Tibial nerve (tissue), 3 donors: ENCODE measurements around the genes CDC42EP4, RPL38, GPRC5C and CD300C.

GRCh38 chr17:73232540-73233404, 539 bp downstream of the C17orf80 start:
- PRO-cap: no peak
- RAMPAGE, long total RNA, 3 experiments: start-site peak on the plus strand in 2 of 3 experiments, at chr17:73232673-73232707 at its widest, 39 to 55 reads per replicate

DNA sequence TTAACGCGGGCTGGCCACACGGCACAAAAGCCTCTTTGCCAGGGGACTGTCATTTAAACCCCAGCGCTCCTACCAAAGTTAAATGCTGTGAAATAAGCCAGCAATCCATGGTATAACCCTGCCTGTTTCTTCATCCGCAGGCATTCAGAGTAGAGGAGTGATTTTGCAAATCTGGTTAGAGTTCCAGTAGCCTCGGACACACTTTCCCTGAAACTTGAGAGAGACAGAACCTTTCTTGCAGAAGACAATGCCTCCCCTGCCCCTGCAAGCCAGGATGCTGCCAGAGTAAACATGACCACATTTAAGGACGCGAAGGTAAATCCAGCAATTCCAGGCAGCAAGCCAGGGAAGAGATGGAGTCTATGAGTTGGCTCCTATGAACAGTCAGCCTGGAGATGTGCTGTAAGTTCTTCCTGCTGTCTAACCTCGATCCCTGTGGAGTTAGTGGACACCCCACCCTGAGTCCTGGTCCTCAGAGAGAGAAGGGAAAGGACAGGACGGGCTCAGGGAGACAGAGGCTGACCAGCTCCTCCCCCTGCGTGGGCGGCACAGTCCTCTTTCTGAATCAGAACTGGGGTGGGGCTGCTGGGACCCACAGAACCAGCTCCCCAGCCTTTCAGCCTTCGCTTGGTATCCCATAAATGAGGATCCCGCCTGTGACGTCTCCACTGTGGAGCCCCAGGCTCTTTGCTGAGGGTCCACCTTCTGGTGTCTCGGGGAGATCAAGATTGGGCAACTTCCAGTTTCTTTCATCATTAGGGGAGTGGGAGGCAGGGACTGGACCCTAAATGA, 25.0 kb downstream of the CDC42EP4 start:
- PRO-cap: no peak
- RAMPAGE, long total RNA, 3 experiments: no peak in any of the 3 experiments

DNA sequence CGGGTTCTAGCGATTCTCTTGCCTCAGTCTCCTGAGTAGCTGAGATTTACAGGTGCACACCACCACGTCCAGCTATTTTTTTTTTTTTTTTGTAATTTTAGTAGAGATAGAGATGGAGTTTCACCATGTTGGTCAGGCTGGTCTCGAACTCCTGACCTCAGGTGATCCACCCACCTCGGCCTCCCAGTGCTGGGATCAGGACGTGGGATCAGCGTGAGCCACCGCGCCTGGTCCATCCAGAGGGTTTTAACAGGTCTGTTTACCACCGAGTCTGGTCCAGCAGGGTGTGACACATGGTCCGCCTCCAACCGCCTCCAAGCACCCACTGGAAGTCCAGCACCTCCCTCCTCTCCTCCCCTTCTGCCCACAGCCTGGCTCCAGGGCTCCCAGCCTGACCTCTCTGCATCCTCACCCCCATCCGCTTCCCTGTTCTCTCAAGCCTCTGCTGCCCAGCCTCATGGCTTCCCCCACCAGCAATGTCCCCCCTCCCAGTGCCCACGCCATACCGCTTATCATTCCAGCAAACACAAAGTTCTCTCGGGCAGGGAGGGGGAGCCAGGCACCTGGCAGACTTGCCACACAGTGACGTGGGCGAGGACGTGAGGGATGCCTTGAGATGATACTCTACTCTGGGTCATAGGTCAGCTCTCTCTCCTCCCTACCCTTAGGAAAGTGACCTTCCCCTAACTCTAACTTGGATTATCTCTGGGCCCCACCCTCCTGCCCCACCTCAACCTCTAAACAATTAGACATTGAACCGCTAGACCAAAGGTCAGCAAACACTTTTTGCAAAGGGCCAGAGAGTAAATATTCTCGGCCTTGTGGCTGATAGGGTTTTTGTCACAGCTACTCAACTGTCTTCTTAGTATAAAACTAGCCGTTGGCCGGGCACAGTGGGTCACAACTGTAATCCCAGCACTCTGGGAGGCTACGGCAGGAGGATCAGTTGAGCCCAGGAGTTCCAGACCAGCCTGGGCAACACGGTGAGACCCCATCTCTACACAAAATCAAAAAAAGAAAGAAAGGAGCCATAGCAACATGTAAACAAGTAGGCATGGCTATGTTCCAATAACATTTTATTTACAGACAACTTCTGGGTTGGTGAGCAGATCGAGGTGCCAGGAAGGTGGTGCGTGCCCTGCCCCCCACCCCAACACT, 23.1 kb downstream of the CDC42EP4 start:
- PRO-cap: no peak
- RAMPAGE, long total RNA, 3 experiments: no peak in any of the 3 experiments

DNA sequence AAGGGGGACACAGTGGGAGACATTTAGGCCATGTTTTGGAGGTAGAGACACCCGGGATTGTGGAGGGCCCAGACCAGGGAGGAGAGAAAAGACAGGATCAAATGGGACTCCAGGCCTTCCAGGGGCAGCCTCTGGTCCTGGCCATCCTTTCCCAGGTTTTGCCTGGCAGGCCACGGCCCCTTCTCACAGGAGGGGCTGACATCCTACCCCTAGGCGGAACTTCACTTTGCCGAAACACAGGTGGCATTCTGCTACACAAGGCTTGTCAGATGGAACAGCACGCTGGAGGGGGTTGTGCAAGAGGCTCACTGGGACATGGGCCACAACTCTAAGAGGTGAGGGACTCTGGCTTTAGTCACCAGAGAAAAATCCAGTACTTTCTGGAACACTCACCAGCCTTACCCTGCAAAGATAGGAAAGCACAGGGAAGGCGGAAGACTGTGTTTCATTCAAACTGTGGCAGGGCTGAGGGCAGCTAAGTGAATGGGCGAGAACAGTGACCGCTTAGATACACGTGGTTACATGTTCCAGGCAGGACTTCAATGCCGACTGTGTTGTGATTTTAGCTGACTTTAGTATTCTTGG, 18.4 kb downstream of the CDC42EP4 start:
- PRO-cap: no peak
- RAMPAGE, long total RNA, 3 experiments: no peak in any of the 3 experiments

- PRO-cap: bidirectional peak, plus-strand start at chr17:73312125, minus-strand start at chr17:73311991; bidirectional peak, plus-strand start at chr17:73312201, minus-strand start at chr17:73312175
- RAMPAGE, long total RNA, 3 experiments: start-site peak on the minus strand in 2 of 3 experiments, at chr17:73311984-73311993 at its widest, 54 to 72 reads per replicate
Observed at GRCh38 chr17:73311892-73312851, at the start of gene CDC42EP4. TSS of gene CDC42EP4 (minus strand) at chr17:73312001.

DNA sequence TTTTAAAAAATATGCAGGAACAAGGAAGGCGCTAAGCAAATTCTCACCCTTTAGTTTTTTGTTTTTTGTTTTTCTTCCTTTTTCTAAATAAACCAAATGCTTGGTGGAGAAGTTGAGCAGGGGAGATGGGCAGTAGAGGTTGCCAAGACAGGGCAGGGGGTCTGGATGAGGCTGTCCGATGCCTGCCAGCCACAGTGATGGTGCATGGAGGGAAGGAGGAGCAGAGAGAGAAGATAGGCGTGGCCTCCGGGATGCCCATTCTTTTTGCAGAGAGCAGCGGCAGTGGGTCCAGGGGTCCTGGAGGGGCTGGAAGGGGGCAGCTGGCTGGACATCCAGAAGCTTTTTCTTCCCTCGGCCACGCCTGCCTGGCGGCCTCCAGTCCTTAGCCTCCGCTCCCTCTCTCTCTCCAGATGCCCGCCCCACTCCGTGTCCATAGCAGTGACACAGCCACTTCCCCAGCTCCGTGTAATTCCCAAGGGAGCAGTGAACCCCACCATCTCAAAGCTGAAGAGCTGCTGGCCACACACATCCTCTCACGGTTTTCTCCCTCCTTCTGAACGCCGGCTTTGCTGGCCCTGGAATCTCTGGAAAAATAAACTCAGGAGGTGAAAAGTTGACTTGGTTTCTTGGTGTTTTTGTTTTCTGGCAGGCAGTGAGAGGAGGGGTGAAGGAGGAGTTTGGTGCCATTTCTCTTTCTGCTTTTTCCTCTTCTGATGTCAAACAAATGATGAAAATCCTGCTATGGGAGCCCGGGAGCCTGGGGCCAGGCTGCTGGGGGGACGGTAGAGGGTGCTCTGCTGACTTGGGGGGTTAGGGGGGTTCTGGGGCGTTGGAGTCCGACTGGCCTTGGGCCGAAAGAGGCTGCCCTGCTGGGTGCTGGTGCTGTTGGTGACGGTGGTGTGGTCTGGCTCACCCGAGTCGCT, 26.3 kb upstream of the CDC42EP4 start:
- PRO-cap: bidirectional peak, plus-strand start at position 501 of the sequence, minus-strand start at position 406 of the sequence
- RAMPAGE, long total RNA, 3 experiments: no peak in any of the 3 experiments

- PRO-cap: no peak
- RAMPAGE, long total RNA, 3 experiments: no peak in any of the 3 experiments
Observed at GRCh38 chr17:73751032-73751268, 106.7 kb upstream of the SDK2 start.

DNA sequence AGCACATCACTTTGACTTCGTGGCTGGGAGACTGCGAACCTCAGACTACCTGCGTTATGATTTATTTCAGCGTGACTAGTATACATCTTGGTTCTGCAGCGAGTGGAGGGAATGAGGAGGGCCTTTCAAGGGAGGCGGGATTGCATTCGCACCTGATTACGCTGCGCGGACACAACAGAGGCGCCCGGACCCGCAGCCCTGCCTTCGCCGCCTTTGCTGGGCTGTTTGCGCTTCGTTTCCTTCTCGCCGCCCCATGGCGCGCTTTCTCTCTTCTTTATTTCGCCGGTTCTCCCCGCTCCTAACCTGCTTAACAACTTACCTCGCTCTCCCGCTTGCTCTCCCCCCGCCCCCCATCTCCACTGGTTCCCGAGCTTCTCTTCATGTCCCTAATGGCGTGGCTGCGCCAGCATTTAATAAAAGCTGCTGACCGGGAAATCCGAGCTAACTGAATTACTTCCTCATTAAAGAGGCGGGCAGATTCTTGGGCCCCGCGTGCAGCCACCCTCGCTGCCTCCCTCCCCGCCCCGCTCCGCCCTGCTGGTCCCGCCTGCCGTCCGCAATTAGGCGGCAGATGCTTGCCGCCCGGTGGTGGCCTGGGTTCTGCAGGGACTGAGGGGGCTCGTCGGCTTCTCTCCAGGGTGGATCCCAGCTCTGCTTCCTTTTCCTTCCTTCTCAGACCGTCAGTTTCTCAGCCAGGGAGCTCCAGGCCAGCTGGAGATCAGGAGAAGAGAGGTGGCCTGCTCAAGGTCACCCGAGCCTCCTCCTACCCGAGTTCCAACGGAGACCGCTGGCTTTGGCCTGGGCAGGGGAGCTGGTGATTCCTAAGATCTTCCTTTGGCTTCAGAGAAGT, 257.7 kb upstream of the SDK2 start:
- PRO-cap: no peak
- RAMPAGE, long total RNA, 3 experiments: no peak in any of the 3 experiments

DNA sequence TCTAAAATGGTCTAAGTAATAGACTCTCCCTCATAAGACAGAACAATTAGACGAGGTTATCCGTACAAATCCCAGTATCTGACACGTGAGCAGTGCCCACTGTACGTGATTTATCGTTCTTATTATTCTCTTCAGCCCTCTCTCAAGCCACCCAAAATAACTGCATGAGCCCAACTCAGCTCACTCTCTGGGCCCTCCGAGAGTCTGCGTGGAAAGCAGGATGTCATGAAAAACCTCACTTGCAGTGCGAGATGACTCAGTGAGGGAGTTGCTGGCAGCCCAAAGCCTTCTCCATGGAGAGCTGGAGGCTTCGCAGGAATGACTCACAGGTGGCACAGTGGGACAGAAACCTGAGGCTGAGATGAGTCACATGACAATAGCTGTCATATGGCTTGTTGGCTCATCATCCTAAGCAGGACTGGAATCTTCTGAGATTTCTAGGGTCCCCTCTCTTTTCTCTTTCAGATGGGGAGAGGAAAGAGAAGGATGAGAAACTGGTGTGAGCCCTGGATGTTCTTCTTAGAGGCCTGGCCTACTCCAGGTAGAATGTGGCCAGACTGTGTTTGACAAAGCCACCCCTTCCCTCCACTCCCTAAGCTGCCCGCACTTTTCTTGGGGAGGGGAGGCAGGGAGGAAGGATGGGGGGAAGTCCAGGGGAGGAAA, 160.7 kb upstream of the RPL38 start:
- PRO-cap: no peak
- RAMPAGE, long total RNA, 3 experiments: no peak in any of the 3 experiments

DNA sequence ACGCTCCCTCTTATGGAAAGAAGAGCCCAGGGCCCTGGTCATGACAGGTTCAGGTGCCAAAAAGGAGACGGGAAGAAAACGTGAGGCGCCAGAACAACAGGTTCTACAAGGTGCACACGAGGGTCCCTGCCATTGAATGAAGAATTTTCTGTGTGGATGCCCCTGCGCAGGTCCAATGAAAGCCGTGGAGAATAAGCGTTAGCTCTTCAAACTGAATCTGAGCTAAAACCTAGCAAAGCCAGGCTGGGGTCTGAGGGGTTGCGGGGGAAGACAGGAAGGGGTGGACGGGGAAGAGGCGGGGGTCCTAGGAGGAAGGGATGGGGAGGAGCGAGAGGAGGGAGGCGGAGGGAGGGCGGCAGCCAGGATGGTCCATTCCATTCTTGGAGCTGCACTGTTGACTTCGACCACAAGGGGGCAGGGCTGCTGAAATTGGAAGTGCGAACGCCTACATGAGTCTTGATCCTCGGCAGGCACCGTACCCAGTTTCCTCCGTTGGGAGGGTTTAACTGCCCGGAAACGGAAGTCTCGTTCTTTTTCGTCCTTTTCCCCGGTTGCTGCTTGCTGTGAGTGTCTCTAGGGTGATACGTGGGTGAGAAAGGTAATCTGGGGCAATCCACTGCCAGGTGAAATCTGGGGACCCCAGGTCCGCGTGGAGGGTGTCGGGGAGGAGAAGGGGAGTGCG, at the start of gene RPL38:
Gene RPL38 (plus strand): TSS at position 531 of the 682 bp plus-strand sequence.
- PRO-cap: unidirectional peak, plus-strand start at position 531 of the sequence
- RAMPAGE, long total RNA, 3 experiments: start-site peak on the plus strand in 3 of 3 experiments, centred at positions 556 to 557 of the sequence, 743 to 1,957 reads per replicate

DNA sequence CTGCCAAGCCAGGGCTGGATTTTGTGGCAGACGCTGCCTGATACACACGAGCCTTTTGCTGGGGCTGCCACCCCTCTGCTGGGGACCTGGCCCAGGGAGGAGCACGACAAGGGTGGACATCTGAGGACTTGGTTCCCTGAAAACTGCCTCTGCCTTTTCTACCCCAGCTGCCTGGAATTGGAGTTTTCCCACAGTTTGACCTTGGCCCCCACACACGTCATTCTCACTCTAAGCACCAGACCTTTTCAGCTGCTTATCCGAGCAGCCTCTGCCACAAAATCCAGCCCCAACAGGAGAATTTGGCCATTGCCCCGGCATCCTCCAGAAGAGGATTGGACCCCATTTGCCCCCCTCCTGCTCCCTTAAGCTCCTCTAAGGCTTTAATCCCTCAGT, 18.5 kb downstream of the TTYH2 start:
- PRO-cap: no peak
- RAMPAGE, long total RNA, 3 experiments: no peak in any of the 3 experiments

- PRO-cap: no peak
- RAMPAGE, long total RNA, 3 experiments: no peak in any of the 3 experiments
Observed at GRCh38 chr17:74284780-74285550, 10.9 kb downstream of the DNAI2 start.

DNA sequence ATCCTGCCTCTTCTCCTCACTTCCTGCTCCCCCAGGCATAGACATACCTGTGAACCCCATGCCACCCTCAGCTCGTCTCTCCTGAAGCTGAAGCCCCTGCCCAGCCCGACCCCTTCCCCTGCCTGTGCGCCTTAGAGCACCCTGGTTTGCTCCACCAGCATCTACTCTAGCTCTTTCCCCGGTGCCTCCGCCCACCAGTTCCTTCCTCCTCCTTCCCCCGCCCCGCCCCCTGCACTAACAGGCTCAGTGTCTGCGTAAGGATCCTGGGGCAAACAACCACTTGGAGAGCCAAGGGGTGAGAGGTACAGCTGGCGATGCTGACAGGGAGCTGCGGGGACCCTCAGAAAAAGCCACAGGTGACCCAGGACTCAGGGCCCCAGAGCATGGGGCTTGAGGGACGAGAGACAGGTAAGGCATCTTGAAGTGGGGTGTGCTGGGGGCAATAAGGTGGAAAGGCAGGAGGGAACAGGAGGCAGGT, 2.0 kb downstream of the GPR142 start:
- PRO-cap: no peak
- RAMPAGE, long total RNA, 3 experiments: no peak in any of the 3 experiments

- PRO-cap: no peak
- RAMPAGE, long total RNA, 3 experiments: no peak in any of the 3 experiments
Observed at GRCh38 chr17:74431561-74431665, 475 bp upstream of the GPRC5C start.

DNA sequence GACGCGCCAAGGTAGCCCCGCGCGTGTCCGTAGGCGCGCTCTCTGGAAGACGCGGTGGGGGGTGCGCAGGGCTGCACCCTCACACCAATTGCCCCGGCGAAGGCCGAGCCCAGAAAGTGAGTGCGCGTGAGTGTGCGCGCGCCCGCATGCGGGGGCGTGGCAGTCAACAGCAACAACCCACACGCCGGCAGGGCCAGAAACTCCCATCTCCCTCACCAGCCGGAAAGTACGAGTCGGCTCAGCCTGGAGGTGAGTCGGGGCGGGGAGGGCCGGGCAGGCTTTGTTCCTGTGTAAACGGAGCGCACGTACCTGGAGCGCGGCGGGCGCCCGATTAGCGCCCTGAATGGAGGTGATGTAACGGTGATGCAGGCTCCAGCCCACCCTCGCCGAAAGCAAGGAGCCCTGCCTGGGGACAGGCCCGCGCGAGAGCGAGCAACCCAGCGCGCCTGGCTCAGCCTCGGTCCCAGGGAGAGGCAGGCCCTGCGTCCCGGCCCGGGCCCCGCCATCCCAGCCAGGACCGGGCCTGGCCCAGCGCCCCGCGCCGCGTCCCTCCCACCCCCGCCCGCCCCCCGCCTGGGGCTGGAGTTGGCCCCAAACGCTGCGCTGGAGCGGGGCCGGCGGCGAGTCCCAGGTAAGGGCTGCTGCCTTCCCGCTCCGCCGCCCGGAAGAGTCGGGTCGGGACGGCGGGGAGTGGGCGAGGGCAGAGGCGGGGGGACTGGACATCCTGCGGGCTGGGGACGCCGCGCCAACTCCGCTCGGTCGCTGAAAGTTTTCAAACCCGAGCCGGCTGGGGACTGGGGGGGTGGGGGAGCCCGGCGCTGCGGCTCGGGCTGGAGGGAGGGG, at the start of gene GPRC5C:
Gene GPRC5C (plus strand): TSS at position 196 of the 843 bp plus-strand sequence.
- PRO-cap: bidirectional peak, plus-strand start at position 252 of the sequence, minus-strand start at position 118 of the sequence; unidirectional peak, plus-strand start at position 608 of the sequence
- RAMPAGE, long total RNA, 3 experiments: start-site peak on the plus strand in 1 of 3 experiments, centred at position 42 of the sequence, 9 reads per replicate

DNA sequence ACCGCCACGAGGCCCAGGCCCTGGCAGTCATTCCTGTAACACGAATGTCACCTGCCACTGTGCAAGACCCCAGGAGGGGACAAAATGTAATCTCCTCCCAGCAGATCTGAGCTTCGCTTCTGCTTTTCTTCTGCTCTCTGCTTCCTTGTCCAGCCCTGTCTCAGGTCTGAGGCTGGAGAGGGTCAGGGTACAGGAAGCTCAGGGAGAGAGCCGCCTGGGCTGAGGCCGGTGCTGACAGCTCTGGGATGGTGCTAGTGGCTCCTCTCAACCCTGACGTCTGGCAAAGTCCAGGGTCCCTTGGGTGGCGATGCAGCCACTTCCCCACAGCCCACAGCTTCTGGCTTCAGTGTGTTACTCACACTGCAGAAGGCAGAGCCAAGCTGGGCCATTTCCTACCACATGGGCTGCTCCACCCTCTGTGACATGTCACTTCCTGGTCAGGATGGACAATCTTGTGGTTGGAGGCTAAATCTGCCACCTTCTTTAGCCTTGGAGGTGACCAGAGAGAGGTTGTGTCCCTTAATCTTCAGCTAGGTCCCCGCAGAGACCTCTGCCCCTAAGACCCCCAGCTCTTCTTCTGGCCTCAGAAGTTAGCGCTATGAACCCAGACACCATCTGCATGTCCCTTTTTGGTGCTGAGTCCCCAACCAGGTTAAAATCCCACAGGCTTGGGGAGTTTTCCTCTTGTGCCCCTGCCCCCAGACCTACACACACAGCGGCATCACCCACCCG, at the start of gene CD300C:
Gene CD300C (minus strand): TSS at position 364 of the 732 bp plus-strand sequence.
- PRO-cap: unidirectional peak, minus-strand start at position 339 of the sequence
- RAMPAGE, long total RNA, 3 experiments: start-site peak on the minus strand in 1 of 3 experiments, centred at position 331 of the sequence, 9 reads per replicate

GRCh38 chr17:74631633-74632672, 8.4 kb upstream of the CD300E start:
- PRO-cap: no peak
- RAMPAGE, long total RNA, 3 experiments: no peak in any of the 3 experiments

GRCh38 chr17:74663824-74664261, 40.3 kb upstream of the CD300E start:
- PRO-cap: no peak
- RAMPAGE, long total RNA, 3 experiments: no peak in any of the 3 experiments

GRCh38 chr17:74677470-74677929, 35.2 kb downstream of the CD300LF start:
- PRO-cap: no peak
- RAMPAGE, long total RNA, 3 experiments: no peak in any of the 3 experiments

DNA sequence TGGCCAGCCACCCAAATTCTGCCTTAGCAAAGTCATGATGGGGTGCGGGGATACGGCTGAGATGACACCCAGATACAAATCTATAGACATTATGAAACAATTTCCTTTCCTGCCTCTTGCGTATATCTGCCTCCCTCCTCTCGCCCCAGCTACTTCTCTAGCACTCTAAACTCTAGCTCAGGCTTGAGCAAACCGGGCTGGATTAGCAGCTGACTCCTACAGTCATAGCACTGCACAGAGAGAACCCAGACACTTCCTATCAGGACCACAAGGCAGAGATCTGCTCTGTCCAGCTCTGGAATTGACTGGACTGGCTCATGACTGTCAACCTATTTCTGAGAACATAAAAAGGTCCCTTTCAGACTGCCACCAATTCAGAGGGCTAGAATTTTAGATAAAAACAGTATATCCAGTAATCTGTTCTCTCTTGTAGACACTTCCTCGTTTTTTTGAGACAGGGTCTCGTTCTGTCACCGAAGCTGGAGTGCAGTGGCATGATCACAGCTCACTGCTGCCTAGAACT, 22.2 kb downstream of the CD300LF start:
- PRO-cap: no peak
- RAMPAGE, long total RNA, 3 experiments: no peak in any of the 3 experiments